ENCODE data around the gene SNU13.

- PRO-cap, result no peak
Observed at GRCh38 chr22:40952250-40952749, 1.1 kb downstream of the RBX1 start.

GRCh38 chr22:40972966-40973599, 21.9 kb downstream of the RBX1 start:
- PRO-cap, result no peak

DNA sequence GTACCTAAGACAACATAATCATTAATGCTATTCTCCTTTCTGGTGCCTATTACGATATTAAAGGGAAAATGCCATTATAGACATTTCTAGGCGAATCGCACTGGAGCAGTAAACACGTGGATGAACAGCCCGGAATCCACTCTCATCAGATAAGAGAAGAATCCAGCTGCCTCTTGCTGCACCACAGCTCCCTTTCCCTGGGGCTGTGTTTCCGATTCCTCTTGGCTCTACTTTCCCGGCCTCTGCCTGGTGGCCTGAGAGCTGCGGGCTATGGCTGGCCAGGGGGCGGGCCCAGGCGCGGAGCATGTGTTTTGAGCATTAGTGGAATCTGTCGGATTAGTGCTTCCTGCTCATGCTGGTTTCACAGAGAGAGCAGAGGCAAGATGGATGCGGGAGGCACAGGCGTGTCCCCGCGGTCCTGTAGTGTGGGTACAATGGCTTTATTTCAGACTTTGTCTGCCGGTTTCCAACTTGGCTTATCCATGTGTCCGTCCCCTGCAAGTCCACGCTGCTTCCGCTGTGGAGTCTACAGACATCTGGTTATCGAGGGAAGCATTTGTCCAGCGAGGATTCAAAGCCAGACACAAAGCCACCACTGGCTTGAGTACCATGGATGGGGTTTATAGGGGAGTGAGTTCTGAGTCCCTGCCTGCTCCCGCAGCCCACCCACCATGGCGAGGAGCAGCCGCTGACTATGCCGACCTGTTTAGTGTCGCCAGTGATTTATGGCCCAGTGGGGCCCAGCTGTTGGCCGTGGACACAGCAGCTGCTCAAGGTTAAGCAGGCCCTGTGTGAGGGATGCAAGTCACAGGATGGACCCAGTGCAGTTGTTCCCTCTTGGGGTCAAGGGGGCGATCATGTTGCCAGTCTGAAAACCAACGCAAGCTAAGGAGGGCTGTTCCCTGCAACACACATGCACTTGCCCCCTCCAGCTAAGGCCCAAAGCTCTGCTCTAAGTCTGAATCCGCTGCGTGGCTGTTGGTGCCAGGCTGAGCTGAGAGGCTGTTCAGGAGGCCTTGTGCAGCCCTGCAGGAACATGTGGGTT, 43.4 kb upstream of the EP300 start:
- PRO-cap, result unidirectional peak, plus-strand start at position 375 of the sequence; unidirectional peak, minus-strand start at position 696 of the sequence

GRCh38 chr22:41109241-41109949, 17.0 kb downstream of the EP300 start:
- PRO-cap, result no peak

GRCh38 chr22:41178980-41179581, 26.0 kb upstream of the L3MBTL2 start:
- PRO-cap, result no peak

GRCh38 chr22:41216935-41217444, 11.9 kb downstream of the L3MBTL2 start:
- PRO-cap, result no peak

GRCh38 chr22:41238629-41239008, 2.1 kb downstream of the CHADL start:
- PRO-cap, result no peak

GRCh38 chr22:41247679-41248302, 7.1 kb upstream of the CHADL start:
- PRO-cap, result no peak

DNA sequence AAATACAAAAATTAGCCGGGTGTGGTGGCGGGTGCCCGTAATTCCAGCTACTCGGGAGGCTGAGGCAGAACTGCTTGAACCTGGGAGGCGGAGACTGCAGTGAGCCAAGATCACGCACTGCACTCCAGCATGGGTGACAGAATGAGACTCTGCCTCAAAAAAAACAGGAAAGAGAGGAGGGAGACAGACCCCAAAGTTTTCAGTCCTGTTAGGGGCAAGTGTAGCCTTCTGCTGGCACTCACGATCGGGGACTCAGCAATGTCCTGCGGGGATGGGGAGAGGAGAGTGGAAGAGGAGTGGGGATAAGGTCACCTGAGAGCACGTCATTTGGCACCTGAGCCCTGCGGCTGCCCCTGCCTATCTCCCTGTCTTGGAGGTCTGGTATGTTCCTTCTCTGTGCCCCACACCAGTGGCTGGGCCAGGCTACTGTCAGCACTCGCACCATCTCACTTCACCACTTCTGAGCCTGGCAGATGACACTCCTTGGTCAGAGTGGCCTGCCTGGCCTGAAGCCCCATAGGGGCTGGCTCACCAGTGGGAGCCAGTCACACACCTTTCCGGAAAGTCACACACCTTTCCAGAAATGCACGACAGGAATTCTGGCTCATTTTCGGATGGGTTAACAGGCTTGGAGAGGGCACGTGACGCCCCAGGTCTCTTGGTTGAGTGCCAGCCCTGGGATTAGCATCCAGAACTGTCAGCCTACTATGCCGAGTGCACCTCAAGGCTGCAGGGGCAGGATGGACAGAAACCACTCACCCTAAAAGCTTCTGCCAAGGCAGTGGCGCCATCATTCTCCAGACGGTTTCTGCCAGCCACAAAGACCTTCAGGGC, 20.2 kb upstream of the CHADL start:
- PRO-cap, result no peak

GRCh38 chr22:41344023-41344462, 37.7 kb upstream of the TEF start:
- PRO-cap, result no peak

DNA sequence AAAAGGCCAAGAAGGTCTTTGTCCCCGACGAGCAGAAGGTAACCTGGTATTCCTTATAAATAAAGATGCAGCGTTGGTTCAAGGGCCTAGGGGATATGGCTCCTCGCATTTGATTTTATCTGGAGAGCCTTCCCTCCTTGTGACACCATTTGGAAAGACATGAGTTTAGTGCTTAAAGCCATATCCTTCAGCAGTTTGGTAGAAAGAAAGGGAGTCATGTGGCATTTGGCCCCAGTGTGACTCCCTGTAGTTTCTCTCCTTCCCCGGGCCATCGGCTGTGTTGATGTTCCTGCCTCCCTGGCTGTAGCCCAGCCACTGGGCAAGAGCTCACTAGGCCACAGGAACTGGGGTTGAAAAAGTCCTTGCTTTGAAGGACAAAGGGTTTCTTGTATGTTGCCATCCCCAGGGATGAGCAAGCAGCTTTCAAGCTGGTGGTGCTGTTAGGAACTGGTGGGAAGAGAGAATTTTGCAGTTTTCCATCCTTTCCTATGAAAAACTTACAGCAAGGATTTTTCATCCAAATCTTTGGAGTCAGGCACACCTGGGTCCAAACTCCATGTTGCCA, 12.6 kb downstream of the TEF start:
- PRO-cap, result bidirectional peak, plus-strand start at position 277 of the sequence, minus-strand start at position 317 of the sequence

DNA sequence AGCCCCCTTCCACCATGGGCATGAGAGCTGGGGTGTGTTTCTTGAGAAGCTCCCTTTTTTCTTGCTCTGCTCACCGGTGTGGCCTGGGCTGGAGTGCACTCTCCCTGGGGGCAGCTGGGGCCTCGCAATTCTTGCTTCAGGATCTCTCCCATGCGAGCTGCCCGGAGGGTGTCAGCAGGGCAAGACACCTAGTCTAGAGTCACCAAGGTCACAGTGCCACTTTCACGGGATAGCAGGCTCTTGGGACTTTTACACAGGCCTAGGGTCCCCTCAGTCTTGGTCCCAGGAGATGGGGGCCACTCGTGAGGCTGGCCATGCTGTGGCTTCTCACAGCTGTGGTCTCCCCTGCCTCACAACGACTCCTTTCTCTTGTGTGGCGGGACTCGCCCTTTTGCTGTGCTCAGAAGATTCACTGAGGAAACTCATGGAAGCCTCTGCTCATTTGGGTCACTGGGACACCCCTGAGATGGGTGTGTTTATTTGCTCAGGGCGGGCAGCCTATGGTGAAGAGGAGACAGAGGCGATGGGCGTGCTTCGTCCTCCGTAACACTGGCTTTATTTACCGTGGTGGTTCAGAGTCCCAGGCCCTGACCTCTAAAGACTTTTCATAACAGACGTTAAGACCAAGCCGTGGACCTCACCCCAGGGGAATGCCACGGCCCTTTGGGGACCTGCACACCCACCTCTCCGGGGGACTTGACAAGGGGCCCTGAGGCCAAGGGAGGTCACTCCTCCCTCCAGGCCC, 15.4 kb downstream of the TEF start:
- PRO-cap, result no peak

DNA sequence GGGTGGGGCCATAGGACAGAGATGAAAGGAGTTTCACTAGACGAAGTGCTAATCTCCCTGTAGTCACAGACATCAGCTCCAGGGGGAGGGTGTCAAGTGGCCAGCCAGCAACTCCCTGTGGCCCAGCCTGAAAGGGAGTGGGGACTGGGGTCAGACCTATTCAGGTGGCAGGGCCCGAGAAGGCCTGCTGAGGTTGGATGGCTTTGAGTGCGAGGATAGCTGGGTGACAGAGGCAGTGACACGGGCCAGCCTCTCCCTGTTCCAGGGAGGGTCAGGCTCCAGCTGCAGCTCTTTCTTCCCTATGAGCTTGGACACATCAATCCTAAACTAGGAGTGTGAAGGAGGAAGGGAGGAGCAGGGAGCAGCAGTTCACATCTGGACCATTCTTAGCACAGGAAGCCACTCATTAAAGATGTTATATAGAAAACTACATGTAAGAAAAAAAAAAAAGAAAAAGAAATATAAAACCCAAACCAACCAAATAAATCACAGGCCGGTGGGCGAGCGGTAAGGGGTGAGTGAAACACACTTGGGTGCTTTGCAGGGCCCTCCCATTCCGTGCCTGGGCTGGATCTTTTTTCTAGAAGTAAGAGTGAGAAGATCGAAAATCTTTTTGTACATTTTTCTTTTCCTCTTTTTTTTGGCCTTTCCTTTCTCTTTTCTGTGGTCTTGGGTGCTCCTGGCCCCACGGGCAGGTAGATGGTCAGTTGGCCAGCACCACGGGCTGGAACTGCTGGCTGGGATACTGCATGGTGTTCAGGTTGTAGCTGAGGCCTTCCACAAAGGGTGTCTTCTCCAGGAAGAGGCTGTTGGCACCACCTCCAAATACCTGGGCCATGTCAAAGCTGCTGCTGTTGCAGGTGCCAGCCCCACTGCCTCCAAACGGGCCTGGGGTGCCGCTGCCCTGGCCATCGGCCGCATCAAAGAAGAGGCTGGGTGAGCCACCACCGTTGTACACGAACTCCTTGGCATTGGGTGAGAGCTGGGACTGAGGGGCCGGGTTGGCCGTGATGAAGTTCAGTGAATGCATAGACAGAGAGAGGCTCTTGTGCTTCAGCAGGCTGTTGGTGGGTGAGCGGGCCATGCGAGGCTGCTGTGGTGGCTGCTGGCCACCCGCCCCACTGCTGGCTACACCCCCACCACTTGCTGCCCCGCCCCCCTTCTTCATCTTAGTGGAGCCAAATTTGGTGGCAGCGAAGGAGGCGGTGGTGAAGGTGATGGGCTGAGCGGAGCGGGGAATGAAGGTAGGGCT, 10.6 kb downstream of the TOB2 start:
- PRO-cap, result no peak

GRCh38 chr22:41442006-41442833, 4.4 kb downstream of the TOB2 start:
- PRO-cap, result no peak

DNA sequence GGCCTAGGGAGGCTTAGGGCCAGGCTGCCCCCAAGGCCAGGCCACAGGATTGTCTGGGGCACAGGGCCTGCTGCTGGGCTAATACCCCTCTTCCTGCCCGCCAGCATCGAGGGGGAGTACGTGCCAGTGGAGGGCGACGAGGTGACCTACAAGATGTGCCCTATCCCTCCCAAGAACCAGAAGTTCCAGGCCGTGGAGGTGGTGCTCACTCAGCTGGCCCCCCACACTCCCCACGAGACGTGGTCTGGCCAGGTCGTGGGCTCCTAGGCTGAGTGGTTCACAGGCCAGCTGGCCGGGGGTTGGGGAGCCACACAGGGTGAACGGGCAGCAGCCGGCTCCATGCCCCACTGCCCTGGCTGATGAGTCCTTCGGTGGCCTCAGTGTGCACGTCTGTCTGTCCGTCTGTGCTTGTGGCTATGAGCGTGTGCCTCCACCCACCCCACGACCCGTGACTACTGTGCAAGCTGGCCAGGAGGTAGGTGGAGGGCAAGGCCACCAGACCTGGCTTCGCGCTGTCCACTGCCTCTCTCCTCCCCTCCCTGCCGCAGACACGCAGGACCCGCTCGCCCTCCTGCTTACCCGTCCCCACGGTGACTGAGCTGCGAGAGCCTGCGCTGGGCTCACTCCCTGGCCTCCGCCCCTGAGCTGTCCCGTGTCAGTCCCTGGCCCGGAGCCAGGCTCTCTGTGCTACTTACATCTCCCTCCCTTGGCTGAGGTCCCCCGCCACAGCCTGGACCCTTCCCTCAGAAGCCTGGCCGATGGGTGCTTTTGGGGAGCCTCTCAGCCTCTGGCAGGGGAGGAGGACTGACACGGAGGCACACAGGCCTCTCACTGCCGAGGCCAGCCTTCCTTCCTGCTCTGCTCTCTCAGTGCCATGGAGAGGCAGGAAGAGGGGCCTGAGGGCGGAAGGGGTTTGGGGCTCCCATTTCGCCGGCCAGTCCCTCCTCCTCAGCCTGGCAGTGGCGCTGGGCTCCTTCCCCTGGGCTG, 14.1 kb downstream of the CSDC2 start:
- PRO-cap, result no peak

- PRO-cap, result bidirectional peak, plus-strand start at chr22:41688937, minus-strand start at chr22:41688825
Observed at GRCh38 chr22:41688750-41689092, at the start of gene SNU13. Gene SNU13, minus strand, starts transcription at chr22:41688867.

GRCh38 chr22:41841211-41841720, 8.4 kb downstream of the SREBF2 start:
- PRO-cap, result no peak

GRCh38 chr22:41845597-41846373, 12.9 kb downstream of the SREBF2 start:
- PRO-cap, result no peak

DNA sequence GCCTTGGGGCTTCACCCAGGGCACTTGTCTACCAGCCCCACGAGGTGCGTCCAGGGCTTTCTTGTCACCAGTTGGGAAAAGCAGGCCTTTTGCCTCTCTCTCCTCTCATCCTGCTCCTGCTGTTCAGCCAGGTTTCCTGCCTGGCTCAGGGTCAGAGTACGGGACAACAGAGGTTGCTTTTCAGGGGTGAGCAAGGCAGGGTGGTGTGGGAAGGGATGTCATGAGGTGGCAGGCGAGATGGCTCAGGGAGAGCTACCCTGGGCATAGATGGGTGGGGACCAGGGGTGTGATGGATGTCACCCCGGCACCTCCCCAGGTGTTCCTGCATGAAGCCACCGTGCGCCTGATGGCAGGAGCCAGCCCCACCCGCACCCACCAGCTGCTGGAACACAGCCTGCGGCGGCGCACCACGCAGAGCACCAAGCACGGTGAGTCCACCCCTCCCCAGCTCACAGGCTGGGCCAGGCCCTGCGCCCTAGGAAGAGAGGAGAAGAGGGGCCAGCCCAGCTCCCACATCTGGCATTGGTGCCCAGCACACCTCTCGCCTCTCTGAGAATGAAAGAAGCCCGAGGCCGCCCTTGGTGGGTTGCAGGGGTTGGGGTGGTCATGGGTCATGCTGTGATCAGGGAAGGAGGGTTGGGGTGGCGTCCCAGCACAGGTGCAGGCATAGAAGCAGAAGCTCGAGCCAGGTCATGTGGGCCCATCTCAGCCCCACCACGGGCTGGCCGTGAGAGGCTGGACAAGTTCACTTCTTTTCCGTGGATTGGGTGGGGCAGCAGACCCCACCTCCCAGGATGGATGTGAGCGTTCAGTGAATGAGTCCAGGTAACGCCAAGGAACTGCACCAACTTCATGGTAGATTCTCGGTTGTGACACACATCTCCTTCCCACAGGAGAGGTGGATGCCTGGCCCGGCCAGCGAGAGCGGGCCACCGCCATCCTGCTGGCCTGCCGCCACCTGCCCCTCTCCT, 10.0 kb downstream of the SHISA8 start:
- PRO-cap, result no peak

DNA sequence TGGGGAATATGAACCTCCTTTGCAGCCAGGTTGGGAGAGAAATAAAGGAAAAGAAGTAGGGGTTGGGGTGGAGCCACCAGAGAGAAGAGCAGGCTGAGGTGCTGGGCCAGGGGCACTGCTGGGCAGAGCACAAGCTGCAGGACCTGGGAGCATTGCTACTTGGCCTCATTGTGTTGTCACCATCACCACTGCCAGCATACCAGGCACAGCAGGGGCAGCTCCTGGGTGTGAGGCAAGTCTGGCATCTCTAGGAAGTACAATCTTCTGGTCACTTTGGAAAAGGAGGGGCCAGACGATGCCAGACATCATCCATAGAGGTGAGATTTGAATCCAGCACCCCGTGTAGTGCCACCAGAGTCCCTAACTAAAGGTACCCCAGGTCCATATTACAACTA, 11.2 kb downstream of the NAGA start:
- PRO-cap, result no peak